ENCODE results near the genes FHAD1 and CASP9.

DNA sequence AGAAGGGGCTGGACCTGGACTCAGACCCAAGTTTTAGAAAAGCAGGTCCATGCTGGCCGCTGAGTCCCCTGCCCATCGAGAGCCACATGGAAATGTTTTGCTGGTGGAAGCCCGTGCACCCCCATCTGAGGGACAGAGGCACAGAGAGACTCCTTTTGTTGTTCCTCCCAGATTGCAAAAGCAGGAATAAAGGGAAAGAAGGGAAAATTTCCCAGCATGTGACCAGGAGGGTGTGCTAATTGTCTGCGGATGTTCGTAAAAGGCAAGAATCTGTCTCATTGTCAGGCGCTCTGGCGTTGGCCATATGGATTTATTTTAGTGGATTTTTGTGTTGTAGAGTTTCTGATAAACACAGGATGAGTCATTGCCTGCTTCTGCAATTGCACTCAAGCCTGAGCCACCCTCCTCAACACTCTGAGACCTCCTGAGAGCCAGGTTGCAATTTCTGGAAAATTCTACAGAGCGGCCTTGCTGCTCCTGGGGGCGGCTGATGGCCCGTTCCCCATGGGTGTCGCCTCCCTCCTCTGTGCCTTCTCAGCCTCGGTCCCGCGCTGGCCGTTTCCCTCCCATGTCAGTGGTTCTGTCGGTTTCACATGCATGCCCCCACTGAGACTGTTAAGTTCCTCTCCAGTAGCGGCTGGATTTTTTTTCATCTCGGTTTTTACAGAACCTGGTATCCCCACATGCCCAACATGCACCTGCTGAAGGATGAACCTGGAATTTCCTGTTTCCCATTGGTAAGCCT lies 227.7 kb downstream of the KAZN start:
- PRO-cap, 7 experiments = peak in 2 of 7 experiments; most common plus-strand start position 417 of the sequence (in 1); most common minus-strand start position 174 of the sequence (in 1)
- RAMPAGE, long total RNA, 2 experiments = no peak in any of the 2 experiments

DNA sequence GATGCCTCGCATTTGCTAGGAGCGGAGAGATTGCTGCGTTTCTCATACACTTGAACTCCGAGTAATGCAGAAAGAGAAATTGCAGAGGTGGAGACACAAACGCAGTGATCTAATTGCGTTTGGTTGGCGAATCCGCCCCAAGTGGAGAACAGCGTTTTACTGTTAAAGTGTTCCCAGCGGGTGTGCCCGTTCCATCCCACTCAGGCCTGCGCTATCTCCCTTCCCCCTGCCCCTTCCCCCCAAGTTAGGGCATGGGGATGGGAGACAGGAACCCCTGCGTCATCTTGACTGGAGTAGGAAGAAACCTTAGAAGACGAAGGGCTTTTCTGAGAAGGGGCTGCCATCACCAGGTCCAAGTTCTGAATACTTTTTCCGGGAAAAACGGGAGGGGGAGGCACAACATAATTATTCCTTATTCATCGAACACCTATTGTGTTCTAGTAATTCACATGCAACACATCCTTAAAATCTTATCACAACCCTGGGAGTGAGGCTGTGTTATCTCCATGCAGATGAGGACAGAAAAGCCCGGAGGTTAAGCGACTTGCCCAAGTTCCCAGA lies 228.5 kb upstream of the TMEM51 start:
- PRO-cap, 7 experiments = peak in 7 of 7 experiments; most common plus-strand start position 309 of the sequence (in 6); most common minus-strand start position 66 of the sequence (in 6)
- RAMPAGE, long total RNA, 2 experiments = no peak in any of the 2 experiments

DNA sequence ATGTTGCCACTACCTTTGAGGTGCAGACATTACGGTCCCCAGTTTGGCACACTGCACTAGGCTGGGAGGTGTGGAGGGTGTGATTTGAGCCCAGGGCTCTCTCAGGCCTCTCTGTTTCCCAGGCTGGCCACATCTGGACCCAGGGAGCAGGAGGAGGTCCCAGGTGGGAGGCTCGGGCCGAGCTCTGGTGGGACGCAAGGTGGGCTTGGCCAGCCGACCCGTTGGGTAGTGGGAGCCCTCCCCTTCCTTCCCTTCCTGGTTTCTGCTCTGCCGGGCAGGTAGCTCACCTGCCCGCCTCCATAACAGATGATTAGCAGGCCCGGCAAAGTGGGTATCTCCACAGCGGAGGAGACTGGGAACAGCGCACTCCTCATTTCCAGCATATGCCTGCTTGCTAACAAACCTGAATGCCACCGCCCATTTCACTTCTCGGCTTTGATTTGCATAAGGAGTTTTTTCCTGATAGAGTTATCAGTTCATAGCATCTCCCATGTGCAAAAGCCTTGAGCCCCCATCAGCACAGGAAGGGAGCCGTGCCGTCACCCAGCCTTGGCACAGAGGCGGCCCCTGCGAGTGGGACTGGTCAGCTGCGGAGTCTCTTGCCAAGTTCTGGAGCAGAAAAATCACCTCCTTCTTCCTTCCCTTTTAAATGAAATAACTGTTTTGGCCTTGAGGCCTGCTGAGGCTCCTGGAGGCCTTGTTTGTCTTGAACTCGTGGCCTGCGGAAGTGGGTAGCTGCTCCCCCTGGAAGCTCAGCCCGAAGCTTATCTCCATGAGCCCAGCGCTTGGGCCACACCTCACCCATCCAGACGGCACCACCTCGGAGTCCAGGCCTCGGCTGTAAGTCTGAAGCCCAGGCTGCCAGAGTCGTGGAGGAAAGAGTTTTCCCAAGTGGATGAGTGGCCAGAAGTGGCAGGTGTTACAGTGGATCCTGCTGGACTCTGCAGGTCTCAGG lies 145.9 kb upstream of the TMEM51 start:
- PRO-cap, 7 experiments = no peak in any of the 7 experiments
- RAMPAGE, long total RNA, 2 experiments = no peak in any of the 2 experiments

GRCh38 chr1:15008776-15009620 lies 144.5 kb upstream of the TMEM51 start:
- PRO-cap, 7 experiments = no peak in any of the 7 experiments
- RAMPAGE, long total RNA, 2 experiments = no peak in any of the 2 experiments

- PRO-cap, 7 experiments = no peak in any of the 7 experiments
- RAMPAGE, long total RNA, 2 experiments = no peak in any of the 2 experiments
These were observed 125.7 kb upstream of the TMEM51 start for GRCh38 chr1:15027784-15028242.

GRCh38 chr1:15028243-15028509 lies 125.4 kb upstream of the TMEM51 start:
- PRO-cap, 7 experiments = no peak in any of the 7 experiments
- RAMPAGE, long total RNA, 2 experiments = no peak in any of the 2 experiments

DNA sequence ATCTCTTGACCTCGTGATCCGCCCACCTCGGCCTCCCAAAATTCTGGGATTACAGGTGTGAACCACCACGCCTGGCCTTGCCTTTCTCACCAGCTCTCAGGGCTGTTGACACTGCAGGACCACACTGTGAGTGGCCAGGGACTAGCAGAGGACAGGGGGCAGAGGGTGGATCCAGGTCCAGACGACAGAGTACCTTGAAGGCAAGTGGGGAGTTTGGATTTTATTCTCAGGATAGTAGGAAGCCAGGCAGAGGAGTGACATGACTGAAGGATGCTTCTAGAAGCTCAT lies 30.6 kb downstream of the TMEM51 start:
- PRO-cap, 7 experiments = no peak in any of the 7 experiments
- RAMPAGE, long total RNA, 2 experiments = no peak in any of the 2 experiments

DNA sequence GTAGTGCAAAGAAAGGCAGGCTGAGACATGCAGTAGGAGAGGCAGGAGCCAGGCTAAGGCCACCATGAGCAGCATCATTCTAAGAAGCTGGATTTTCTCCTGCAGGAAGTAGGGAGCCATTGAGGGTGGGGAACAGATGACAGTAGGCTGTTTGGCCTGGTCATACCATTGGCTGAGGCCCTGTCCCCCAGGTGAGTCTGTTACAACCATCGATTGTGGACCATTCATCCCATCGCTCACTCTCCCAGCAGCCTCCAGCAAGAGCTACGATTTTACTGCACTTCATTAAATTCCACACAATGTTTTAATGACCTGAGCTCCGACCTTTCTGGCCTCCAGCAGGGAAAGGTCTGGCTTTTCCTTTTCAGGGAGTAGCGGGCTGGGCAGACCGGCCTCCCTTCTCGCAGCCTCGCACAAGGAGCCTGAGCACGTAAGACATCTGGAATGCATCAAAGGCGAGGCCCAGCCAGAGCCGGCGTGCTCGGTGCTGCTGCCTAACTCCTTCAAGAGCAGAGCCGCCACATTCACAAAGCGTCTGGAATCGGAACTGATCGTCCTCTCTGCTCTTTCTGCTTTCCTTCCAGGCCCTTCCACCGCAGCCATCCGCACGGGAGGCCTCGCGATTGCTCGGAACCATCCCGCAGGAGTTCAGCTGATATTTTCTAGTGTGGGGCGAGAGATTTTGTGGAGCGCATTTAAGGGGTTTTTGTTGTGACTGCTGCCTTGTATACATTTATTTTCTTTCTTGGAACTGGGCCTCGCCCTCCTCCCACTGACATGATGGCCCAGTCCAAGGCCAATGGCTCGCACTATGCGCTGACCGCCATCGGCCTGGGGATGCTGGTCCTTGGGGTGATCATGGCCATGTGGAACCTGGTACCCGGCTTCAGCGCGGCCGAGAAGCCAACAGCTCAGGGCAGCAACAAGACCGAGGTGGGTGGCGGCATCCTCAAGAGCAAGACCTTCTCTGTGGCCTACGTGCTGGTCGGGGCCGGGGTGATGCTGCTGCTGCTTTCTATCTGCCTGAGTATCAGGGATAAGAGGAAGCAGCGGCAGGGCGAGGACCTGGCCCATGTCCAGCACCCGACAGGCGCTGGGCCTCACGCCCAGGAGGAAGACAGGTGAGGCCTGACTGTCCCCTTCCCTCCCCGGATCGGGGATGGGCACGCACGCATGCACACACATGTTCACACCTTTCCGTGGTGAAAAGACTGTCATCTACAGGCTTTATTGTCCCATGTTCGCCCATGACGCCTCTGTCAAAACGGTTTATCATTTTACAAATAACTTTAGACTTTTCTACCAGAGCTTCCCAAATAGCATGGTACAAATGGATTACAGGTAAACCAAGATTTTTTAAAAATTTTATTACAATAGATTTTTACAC lies 32.2 kb upstream of the FHAD1 start:
- PRO-cap, 7 experiments = peak in 7 of 7 experiments; most common plus-strand start position 529 of the sequence (in 4); most common minus-strand start position 415 of the sequence (in 3)
- RAMPAGE, long total RNA, 2 experiments = no peak in any of the 2 experiments

DNA sequence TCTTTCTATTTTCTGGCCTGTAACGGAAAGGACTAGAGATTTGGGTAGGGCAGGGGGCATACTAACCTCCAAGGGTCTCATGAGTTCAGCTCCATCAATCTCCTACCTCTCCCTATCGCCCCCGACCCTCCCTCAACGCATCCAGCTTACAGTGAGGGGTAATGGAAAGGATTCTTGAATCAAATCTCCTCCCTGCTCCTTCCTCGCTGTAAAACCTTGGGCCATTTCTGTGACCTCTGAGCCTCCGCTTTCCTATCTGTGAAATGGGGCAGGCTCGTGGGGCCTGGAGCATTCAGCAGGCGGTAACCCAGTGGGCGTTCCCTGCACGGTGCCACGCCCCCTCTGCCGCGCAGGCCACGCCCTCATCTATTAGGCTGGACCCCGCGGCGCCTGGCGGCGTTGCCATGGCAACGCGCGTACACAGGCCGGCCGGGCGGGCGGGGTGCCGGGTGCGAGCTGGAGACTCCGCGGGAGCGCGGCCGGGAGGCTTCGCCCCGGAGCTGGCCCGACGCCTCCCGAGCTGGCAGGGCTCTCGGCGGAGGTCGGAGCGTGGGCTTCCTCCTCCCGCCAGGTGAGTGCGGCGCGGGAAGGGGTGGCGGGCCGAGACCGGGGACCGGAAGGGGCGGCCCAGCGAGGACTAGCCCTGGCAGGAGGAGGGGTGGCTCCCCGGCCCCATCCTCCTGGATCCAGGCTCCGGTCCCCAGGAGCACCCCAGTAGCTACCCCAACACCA lies at the start of gene FHAD1:
TSS of gene FHAD1 (plus strand) at position 399 of the 732 bp plus-strand sequence.
- PRO-cap, 7 experiments = peak in 2 of 7 experiments; most common plus-strand start position 421 of the sequence (in 1)
- RAMPAGE, long total RNA, 2 experiments = start-site peak on the plus strand in 1 of 2 experiments, centred at position 444 of the sequence, 58 reads per replicate

- PRO-cap, 7 experiments = peak in 3 of 7 experiments; most common plus-strand start chr1:15324632 (in 3)
- RAMPAGE, long total RNA, 2 experiments = no peak in any of the 2 experiments
These were observed 77.3 kb downstream of the FHAD1 start for GRCh38 chr1:15324310-15324783.

GRCh38 chr1:15352422-15353008 lies 57.2 kb upstream of the EFHD2 start:
- PRO-cap, 7 experiments = no peak in any of the 7 experiments
- RAMPAGE, long total RNA, 2 experiments = no peak in any of the 2 experiments

- PRO-cap, 7 experiments = no peak in any of the 7 experiments
- RAMPAGE, long total RNA, 2 experiments = no peak in any of the 2 experiments
These were observed 12.5 kb upstream of the CTRC start for GRCh38 chr1:15425516-15426289.

GRCh38 chr1:15430255-15430578 lies 8.0 kb upstream of the CTRC start:
- PRO-cap, 7 experiments = no peak in any of the 7 experiments
- RAMPAGE, long total RNA, 2 experiments = no peak in any of the 2 experiments

GRCh38 chr1:15431011-15431392 lies 7.2 kb upstream of the CTRC start:
- PRO-cap, 7 experiments = no peak in any of the 7 experiments
- RAMPAGE, long total RNA, 2 experiments = no peak in any of the 2 experiments

- PRO-cap, 7 experiments = no peak in any of the 7 experiments
- RAMPAGE, long total RNA, 2 experiments = no peak in any of the 2 experiments
These were observed 5.8 kb upstream of the CTRC start for GRCh38 chr1:15432198-15433046.

DNA sequence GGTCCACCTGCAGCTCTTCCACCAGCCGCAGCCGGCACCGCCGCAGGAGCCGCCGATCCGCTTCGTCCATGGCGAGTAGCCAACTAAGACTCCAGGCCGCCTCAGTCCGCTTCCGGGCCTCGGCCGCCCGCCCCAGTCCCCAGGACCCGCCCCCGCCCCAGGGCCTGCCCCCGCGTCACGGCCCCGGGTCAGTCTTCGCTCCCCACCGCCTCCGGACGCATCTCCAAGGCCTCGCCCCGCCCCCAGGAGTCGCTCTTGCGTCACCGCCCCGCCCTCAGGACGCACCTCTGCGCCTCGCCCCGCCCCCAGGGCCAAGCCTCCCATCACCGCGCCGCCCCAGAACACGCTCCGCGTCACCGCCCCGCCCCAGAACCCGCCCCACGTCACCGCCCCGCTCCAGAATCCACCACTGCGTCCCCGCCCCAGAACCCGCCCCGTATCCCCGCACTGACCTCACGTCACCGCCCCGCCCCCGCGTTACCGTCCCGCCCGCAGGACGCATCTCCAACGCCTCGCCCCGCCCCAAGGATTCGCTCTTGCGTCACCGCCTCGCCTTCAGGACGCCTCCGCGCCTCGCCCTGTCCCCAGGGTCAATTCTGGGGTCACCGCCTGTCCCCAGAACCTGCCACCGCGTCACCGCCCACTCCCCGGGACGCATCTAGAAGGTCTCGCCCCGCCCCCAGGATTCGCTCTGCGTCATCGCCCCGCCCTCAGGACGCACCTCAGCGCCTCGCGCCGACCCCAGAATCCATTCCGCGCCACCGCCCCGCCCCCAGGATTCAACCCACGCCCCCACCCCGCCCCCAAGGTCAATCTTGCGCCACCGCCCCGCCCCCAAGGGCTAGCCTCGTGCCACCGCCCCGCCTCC lies at the start of gene CASP9:
TSS of gene CASP9 (minus strand) at position 85 of the 868 bp plus-strand sequence.
- PRO-cap, 7 experiments = peak in 7 of 7 experiments; most common plus-strand start position 529 of the sequence (in 6); most common minus-strand start position 85 of the sequence (in 7)
- RAMPAGE, long total RNA, 2 experiments = start-site peak on the minus strand in 2 of 2 experiments, centred at positions 81 to 90 of the sequence, 119 to 140 reads per replicate

- PRO-cap, 7 experiments = peak in 7 of 7 experiments; most common plus-strand start chr1:15525182 (in 4); most common minus-strand start chr1:15525475 (in 2)
- RAMPAGE, long total RNA, 2 experiments = no peak in any of the 2 experiments
These were observed 1.1 kb upstream of the CASP9 start for GRCh38 chr1:15524999-15525616.

DNA sequence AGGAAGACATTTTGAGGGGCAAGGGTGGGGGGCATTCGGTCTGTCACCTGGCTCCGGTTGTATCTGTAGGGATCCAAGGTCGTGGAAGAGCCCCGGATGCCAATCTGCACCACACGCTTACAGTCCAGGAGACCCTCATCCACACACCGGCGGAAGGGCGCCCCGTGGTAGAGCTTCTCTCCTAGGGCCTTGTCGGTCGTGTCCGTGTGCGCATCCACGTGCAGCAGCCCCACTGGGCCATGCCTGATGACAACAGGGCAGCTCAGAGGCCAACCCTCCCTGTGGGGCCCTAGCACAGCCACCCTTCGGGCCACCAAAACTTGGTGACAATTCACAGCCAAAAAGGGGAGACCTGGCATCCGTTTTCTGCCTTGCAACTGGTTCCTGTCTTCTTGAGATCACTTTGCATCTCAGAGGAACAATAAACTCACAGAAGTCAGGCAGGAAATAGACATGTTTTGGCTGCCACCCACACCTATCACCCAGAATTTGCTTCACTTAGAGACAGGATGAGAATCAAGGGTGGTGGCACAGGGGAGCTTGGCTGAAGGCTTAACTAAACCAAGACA lies 6.0 kb downstream of the AGMAT start:
- PRO-cap, 7 experiments = no peak in any of the 7 experiments
- RAMPAGE, long total RNA, 2 experiments = no peak in any of the 2 experiments

DNA sequence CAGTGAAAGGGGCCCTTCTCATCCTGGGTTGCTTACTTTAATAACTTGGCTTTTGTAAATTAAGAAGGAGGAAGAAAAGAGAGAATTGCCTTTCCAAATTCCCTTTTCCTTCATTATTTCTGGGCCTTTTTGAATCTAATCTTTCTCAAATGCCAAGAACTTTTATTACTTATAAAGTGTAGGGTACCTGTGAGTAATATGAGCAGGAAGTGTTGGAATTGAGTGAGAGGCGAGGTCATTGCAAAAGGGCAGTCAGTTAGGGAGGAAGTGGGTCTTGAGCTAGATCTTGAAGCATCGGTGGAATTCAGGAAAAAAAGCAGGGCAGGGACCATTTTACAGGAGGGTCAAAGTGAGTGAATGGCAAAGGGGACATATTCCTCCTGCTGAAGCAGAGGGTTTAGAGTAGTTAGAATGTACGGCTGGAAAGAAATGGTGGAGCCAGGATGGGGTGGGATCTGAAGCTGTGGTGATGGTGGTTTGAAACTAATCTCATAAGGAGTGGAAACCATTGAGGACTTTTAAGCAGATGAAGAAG lies 18.8 kb upstream of the RSC1A1 start:
- PRO-cap, 7 experiments = no peak in any of the 7 experiments
- RAMPAGE, long total RNA, 2 experiments = no peak in any of the 2 experiments

DNA sequence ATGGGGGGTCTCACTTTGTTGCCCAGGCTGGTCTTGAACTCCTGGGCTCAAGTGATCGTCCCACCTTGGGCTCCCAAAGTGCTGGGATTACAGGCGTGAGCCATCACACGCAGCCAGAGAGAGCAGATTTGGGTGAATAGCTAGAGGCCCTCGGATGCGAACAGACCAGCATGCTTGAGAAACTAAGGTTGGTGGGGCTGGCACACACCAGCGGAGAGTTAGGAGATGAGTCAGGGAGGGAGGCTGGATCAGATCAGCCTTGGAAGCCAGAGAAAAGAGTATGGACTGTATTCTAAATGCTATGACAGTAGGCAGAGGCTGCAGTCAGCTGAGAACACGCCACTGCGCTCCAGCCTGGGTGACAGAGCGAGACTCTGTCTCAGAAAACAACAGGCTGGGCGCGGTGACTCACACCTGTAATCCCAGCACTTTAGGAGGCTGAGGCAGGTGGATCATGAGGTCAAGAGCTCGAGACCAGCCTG lies 4.0 kb upstream of the PLEKHM2 start:
- PRO-cap, 7 experiments = no peak in any of the 7 experiments
- RAMPAGE, long total RNA, 2 experiments = no peak in any of the 2 experiments